Aorta (tissue), 1 donor: ENCODE results near the genes OR4F17, TPGS1, POLRMT and FSTL3.

DNA sequence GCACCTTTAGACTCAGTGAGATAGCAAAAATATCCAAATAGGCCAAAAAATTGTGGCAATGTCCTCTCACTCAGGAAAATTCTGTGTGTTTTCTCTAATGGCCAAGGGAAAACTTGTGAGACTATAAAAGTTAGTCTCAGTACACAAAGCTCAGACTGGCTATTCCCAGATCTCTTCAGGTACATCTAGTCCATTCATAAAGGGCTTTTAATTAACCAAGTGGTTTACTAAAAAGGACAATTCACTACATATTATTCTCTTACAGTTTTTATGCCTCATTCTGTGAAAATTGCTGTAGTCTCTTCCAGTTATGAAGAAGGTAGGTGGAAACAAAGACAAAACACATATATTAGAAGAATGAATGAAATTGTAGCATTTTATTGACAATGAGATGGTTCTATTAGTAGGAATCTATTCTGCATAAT, at the start of gene OR4F17:
Gene OR4F17, plus strand, starts transcription at position 266 of the 425 bp plus-strand sequence.
- PRO-cap: no peak

DNA sequence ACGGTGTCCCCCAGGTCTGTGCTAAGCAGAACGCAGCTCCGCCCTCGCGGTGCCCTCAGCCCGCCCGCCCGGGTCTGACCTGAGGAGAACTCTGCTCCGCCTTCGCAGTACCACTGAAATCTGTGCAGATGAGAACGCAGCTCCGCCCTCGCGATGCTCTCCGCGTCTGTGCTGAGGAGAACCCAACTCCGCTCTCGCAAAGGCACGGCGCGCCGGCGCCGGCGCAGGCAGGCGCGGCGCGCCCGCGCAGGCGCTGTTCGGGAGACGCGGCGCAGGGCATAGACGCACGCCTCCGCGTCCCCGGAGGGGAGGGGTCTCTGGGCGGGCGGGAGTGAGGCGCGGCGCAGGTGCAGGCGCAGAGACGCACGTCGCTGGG, 44.9 kb downstream of the PLPP2 start:
- PRO-cap: no peak

- PRO-cap: no peak
Observed at GRCh38 chr19:281060-281631, 10.1 kb downstream of the PLPP2 start.

DNA sequence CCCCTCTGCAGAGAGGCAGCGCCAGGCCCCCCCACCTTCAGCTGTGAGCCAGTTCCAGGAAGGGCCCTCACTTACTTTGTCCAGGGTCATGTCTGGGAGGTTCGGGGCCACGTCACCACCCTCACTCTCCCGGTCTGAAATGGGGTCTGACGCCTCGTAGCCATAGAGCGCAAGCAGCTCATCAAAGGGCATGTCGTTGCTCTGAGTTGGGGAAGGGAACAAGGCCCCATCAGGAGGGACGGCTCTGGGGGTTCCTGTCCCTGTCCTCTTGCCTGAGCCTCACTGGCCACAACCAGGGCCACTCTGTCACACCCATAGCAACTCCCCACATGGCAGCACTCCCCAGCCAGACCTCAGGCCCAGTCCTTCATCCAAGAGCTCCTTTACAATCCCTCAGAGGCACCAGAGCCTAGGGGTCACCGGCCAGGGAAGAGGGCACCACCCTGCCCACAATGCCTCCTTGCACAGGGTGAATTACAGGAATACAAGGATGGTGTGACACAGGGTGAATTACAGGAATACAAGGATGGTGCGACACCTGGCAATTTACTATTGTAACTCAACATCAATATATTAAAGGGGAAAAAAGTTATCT, 16.7 kb downstream of the MIER2 start:
- PRO-cap: no peak

DNA sequence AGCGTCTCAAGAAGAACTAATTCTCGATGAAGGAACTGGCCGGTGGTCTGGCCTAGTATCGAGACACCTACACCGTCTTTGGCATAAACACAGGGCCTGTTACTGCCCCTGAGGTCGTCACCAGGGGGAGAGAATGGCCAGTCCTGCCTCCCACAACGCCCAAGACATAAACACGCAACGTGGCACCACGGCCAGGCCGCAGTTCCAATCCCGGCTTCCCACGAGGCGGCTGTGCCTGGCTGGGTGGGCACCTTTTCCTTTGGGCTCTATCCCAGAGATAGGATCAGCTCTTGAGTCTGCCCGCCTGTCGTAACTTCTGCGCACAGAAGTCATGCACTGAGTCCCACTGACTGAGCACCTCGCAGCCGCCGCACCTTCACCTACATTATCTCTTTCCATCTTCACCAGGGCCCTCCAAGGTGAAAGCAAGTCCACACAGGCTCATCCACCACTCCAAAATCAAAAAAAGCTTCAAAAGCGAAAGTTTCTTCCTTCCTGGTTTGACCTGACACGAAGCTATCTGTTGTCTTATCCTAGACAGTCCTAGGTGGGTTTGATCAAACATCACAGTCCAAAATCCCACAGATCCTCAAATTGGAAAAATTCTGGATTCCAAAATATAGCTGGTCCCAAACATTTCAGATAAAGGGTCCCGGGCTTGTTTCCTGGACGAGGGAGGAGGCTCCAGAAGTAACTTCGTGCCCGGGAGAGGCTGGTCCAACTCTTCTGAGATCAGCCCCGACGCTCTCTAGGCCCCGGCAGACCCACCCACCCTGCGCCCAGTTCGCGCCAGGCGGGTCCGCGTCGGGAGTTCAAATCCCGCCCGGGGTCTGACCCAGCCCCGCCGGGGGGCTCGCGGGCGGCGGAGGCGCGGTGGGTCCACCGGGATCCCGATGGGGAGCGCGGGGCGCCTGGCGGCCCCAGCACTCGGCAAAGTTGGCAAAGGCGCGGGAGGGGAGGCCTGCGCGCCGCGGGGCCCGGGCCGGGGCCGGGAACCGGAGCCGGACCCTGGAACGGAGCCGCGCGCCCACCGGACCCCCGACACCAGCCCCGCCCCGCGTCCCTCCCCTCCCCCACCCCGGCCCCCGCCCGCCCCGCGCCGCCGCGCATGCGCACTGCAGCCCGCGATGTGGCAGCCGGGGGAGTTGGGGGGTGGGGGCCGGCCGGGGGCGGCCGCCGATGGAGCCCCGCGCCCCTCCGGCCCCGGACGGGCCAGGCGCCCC, 759 bp downstream of the MIER2 start:
- PRO-cap: unidirectional peak, minus-strand start at position 1,066 of the sequence

- PRO-cap: no peak
Observed at GRCh38 chr19:422045-422676, 13.2 kb upstream of the C2CD4C start.

- PRO-cap: no peak
Observed at GRCh38 chr19:485152-486282, 10.7 kb upstream of the ODF3L2 start.

DNA sequence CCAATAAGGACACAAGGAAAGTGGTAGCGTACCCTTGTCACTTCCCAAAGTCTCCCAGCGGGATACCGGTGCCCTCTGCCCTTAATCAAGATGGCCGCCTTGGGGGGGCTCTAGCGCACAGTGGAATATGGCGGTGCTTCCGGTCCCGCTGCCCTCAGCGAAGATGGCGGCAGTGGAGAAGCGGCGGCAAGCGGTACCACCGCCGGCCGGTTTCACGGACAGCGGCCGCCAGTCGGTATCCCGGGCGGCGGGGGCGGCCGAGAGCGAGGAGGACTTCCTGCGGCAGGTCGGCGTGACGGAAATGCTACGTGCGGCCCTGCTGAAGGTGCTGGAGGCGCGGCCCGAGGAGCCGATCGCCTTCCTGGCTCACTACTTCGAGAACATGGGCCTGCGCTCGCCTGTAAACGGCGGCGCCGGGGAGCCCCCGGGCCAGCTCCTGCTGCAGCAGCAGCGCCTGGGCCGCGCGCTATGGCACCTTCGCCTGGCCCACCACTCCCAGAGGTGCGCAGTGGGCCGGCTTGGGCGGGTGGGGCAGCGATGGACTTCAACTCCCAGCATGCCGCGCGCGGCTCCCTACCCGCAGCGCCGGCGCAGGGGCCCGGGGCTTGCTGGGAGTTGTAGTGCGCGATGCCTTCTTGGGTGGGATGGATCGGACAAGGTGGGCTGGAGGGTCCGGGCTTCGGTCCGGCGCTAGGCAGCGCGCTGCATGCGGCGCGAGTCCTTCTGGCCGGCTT, at the start of gene TPGS1:
Gene TPGS1, plus strand, starts transcription at position 154 of the 734 bp plus-strand sequence.
- PRO-cap: unidirectional peak, plus-strand start at position 157 of the sequence; unidirectional peak, minus-strand start at position 510 of the sequence

DNA sequence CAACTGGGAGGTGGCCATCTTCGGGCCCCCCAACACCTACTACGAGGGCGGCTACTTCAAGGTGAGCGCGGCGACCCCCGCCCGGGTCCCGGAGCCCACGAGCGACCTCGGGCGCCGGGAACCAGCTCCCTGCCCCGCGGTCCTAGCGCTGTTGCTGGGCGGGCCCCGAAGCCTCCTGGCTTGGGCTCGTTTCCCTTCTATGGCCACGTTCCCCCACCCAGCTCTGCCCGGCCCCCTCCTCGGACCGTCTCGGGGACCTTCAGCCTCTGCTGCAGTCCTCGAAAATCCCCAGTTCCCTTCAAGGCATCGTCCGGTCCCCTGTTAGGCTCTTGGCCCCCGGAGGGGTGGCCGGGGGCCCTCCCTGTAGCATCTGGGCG, 476 bp downstream of the CDC34 start:
- PRO-cap: no peak

- PRO-cap: no peak
Observed at GRCh38 chr19:590290-590694, 611 bp downstream of the HCN2 start.

GRCh38 chr19:604805-605589, 15.3 kb downstream of the HCN2 start:
- PRO-cap: no peak

- PRO-cap: no peak
Observed at GRCh38 chr19:632310-633250, 757 bp downstream of the POLRMT start.

- PRO-cap: no peak
Observed at GRCh38 chr19:633251-634040, at the start of gene POLRMT. POLRMT (minus strand) TSS chr19:633537.

DNA sequence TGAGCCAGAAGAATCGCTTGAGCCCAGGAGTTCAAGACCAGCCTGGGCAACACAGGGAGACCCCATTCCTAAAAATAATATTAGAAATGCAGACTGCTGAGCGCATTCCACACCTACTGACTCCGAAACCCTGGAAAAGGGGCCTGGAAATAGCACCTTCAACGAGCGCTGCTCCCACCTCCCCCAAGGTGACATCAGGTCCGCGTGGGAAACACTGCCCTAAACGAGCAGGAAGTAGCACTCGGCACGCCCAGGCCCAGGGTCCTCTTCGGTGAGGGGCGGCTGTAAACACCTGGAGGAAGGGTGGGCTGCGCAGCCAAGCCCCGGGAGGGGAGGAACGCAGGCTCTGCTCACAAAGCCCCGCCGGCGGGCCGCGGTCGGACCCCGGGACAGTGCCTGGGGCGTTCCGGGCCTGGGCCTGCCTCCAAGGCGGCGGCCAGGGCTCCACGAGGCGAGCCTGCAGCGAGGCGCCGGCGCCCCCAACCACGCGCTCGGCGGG, 881 bp downstream of the RNF126 start:
- PRO-cap: no peak

DNA sequence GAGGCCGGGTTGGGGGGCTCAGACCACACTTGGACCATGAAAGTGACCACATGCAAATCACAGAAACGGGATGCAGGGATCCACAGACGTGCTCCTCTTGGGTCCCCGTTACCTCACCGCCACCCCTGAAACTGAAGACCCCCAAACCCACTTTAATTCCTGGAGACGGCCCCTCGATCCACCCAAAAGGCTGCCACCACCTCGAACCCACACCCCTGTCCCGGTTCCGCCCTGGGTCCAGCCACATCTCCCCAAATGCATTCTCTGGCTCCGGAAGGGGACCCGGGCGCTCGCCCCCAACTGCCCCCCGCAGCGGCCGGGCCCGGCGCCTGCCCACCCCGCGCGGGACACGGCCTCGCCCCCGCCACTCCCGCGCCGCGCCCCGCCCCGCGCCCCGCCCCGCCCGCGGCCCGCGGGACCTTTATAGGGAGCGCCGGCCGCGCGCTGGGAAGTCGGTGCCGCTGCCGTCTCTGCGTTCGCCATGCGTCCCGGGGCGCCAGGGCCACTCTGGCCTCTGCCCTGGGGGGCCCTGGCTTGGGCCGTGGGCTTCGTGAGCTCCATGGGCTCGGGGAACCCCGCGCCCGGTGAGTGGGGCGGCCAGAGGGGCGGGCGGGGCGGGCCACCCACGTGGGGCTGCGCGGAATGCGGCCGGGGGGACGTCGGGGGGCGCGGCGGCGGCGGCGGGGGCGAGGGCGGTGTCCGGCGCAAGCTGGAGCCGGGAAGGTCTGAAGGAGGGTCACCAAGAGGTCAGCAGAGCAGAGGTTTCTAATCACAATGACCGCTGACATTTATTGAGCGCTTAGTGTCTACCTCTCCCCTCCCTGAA, at the start of gene FSTL3:
Gene FSTL3, plus strand, starts transcription at position 450 of the 826 bp plus-strand sequence.
- PRO-cap: bidirectional peak, plus-strand start at position 452 of the sequence, minus-strand start at position 331 of the sequence

GRCh38 chr19:768547-768893, 17.6 kb downstream of the MISP start:
- PRO-cap: no peak

DNA sequence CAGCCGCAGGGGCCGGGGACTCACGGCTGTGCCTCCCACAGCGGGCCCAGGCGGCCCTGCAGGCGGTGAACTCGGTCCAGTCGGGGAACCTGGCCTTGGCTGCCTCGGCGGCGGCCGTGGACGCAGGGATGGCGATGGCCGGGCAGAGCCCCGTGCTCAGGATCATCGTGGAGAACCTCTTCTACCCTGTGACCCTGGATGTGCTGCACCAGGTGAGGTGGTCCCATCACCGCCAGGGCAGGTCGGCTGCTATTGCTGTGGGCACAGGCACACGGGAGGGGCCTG, 7.2 kb downstream of the PTBP1 start:
- PRO-cap: no peak

- PRO-cap: no peak
Observed at GRCh38 chr19:844079-844769, 3.4 kb downstream of the PRTN3 start.

DNA sequence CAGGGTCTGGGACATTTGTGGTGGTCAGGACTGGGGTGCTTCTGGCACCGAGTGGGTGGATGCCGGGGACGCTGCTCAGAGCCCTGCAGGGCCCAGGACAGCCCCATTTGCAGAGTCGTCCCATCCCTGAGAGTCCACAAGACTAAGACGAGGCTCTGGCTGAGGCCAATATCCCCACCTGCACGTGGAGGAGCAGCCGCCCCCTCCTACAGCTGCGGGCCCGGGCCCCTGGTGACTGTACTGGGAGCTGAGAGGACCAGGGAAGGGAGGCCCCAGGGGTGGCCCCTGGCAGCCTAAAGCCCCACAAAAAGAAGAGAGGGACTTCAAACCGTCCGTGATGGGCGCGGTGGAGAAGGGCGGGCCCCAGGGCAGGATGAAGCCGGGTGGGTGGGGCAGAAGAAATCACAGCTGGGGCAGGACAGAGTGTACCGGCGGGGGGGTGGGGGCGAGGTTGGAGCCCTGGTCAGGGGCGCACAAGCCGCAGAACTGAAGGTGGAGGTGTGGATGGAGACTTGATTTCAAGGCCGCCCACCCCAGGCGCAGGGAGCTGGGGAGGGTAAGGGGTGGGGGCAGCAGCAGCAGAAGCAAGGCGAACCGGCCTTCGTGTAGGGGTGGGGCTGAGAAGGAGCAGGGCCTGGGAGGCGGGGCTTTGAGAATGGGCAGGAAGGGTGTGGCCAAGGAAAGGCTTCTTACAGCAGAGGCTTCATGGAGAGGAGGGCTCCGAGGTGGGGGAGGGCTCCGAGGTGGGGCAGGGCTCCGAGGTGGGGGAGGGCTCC, 12.9 kb downstream of the CFD start:
- PRO-cap: no peak

- PRO-cap: no peak
Observed at GRCh38 chr19:1093628-1094328, 1.4 kb downstream of the POLR2E start.